B cell (primary cell): Measurements from ENCODE around the genes ZNF225 and CEACAM19.

- PRO-cap, result bidirectional peak, plus-strand start at chr19:43701553, minus-strand start at chr19:43701464
- CAGE, long polyA plus RNA, result no peak
Observed at GRCh38 chr19:43700849-43701889, 14.7 kb upstream of the IRGC start.

DNA sequence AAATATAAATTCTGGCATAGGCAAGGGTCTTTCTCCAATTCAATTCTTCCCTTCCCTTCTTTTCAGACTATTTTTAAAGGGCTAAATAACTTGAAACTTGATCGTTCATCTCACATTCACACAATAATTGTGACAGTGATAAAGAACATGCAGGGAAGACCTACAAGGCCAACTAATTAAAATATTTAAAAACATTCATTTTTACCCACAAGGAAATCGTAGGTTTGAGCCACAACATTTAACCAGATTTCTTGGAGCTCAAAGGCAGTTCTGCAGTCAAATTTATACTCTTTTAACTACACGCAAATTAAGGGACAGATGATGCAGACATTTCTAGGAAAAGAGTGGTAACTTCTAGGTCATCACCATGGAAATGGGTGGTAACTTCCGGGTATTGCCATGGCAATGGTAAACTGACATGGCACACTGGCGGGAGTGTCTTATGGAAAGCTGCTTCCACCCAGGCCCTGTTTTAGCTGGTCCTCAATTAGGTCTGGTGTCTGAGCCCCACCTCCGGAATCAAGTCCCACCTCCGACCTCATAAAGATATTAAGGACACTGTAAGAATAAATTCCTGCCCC lies 10.3 kb upstream of the LYPD5 start:
- PRO-cap, result no peak
- CAGE, long polyA plus RNA, result no peak

DNA sequence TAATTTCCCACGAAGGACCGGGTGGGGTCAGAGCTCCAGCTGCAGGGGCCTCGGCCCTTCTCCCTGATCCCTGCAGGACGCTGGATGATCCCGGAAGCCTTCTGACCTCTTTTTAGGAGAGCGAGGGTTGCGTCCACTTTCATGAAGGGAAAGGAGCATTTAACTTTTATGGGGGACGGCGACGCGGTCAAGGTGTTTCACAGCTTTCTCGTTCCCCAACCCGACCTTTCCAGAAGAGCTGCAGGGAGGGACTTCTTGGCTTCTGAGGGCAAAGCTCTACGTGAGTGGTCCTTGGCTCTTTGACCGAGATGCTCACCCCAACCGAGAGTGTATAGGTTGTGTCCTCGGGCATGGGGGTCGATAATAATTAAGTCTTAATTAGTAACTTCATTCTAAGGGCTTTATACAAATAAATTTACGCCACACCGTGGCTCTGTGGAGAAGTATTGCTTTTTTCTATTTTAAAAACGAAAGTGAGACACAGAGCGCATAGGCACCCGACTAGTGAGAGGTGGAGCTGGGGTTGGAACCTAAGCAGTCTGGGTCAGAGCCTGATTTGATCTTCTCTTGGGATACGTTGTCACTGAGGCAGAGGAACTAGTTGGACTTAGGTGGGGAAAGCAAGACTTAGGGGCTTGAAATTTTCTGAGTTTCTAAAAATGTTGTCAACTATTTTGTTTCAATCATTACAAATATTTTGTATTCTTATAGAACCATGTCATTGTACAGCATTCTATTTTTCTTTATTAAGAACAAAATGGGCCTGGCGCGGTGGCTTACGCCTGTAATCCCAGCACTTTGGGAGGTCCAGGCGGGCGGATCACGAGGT lies 932 bp downstream of the ZNF224 start:
- PRO-cap, result no peak
- CAGE, long polyA plus RNA, result no peak

GRCh38 chr19:44111845-44112491 lies 1.2 kb upstream of the ZNF225 start:
- PRO-cap, result no peak
- CAGE, long polyA plus RNA, result no peak

DNA sequence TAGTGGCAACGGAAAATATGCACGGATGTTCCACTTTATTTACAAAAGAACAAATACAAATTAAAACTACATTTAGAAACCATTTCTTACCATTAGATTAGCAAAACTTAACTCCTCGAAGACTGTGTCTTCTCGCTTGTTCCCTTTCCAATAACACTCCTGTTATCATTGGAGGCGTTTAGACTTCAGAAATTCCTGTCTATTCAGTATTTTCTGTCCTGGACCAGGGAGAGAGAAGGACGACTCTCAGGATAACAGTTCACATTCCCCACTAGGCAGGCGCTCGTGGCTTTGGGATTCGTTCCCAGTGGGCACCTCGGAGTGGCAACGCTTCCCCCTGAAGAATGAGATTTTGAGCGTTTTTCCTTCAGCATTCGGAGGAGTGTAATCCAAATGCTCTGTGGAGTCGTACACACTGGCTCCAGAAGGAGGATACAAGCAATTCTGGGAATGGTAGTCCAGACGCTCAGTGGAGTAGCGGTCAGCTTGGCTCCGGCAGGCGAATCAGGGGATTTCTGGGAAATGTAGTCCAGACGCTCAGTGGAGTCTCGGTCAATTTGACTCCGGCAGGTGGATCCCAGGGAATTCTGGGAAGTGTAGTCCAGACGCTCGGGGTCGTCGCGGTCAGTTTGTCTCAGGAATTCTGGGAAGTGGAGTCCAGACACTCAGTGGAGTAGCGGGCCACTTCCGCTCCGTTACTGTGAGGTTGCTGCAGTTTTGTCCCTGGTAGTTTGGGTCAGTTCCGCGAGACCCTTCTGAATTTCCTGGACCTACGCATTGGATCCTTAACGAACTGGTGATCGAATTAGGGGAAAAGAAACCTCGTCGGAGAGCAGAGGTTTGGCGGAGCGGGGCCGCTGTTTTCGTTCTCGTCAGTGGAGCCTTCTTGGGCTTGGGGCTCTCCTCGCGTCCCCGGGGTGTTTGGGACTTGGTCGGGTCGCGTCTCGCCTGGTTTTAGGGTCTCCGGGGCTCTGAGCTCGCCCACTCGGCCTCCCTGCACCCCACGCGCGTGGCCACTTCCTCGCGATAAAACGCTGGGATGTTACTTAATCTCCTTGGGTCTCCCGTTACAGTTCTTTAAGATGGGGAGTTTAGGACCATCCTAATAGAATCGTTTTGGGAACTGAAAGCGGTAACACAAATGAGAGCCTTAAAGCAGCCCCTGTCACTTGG lies at the start of gene ZNF225:
Gene ZNF225 (plus strand): TSS at position 668 of the 1,173 bp plus-strand sequence.
- PRO-cap, result bidirectional peak, plus-strand start at position 660 of the sequence, minus-strand start at position 506 of the sequence
- CAGE, long polyA plus RNA, result start-site peak on the plus strand centred at position 690 of the sequence, 80 bp wide, 13 and 45 reads in 2 replicates

- PRO-cap, result no peak
- CAGE, long polyA plus RNA, result no peak
Observed at GRCh38 chr19:44165493-44165903, 598 bp downstream of the ZNF226 start.

GRCh38 chr19:44304050-44304613 lies 693 bp downstream of the ZNF235 start:
- PRO-cap, result no peak
- CAGE, long polyA plus RNA, result no peak

GRCh38 chr19:44590234-44590799 lies 23.0 kb upstream of the IGSF23 start:
- PRO-cap, result no peak
- CAGE, long polyA plus RNA, result no peak

- PRO-cap, result no peak
- CAGE, long polyA plus RNA, result no peak
Observed at GRCh38 chr19:44601996-44602563, 11.3 kb upstream of the IGSF23 start.

- PRO-cap, result no peak
- CAGE, long polyA plus RNA, result no peak
Observed at GRCh38 chr19:44619038-44619525, 5.7 kb downstream of the IGSF23 start.

DNA sequence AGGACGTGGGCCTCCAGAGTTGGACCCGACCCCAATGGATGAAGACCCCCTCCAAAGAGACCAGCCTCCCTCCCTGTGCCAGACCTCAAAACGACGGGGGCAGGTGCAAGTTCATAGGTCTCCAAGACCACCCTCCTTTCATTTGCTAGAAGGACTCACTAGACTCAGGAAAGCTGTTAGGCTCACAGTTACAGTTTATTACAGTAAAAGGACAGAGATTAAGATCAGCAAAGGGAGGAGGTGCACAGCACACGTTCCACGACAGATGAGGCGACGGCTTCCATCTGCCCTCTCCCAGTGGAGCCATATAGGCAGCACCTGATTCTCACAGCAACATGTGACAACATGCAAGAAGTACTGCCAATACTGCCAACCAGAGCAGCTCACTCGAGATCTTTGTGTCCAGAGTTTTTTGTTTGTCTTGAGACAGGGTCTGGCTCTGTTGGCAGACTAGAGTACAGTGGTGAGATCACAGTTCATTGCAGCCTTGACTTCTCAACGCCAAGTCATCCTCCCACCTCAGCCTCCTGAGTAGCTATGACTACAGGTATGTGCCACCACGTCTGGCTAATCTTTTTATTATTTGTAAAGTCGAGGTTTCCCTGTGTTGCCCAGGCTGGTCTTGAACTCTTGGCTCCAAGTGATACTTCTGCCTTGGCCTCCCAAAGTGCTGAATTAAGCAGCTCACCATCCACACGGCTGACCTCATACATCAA lies 9.3 kb upstream of the CEACAM19 start:
- PRO-cap, result no peak
- CAGE, long polyA plus RNA, result no peak

- PRO-cap, result no peak
- CAGE, long polyA plus RNA, result no peak
Observed at GRCh38 chr19:44671149-44671562, at the start of gene CEACAM19. Gene CEACAM19, plus strand, starts transcription at chr19:44671482.

GRCh38 chr19:44749518-44749784 lies 943 bp downstream of the BCL3 start:
- PRO-cap, result no peak
- CAGE, long polyA plus RNA, result no peak

DNA sequence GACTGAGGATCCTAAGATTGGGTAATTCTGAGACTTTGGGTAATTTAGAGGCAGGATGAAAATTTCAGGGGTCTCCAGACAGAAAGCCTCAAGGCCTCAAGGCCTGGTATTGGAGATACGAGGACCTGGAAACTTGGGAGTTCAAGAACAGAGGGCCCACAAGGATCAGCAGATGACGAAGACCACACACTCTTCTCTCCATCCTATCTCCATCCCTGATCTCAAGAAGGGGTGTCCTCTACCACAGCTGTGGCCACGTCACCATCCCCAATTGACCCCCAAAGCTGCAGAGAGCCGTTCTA lies 1.2 kb downstream of the BCL3 start:
- PRO-cap, result no peak
- CAGE, long polyA plus RNA, result no peak

- PRO-cap, result bidirectional peak, plus-strand start at chr19:44750986, minus-strand start at chr19:44750854
- CAGE, long polyA plus RNA, result no peak
Observed at GRCh38 chr19:44750640-44751604, 2.4 kb downstream of the BCL3 start.

DNA sequence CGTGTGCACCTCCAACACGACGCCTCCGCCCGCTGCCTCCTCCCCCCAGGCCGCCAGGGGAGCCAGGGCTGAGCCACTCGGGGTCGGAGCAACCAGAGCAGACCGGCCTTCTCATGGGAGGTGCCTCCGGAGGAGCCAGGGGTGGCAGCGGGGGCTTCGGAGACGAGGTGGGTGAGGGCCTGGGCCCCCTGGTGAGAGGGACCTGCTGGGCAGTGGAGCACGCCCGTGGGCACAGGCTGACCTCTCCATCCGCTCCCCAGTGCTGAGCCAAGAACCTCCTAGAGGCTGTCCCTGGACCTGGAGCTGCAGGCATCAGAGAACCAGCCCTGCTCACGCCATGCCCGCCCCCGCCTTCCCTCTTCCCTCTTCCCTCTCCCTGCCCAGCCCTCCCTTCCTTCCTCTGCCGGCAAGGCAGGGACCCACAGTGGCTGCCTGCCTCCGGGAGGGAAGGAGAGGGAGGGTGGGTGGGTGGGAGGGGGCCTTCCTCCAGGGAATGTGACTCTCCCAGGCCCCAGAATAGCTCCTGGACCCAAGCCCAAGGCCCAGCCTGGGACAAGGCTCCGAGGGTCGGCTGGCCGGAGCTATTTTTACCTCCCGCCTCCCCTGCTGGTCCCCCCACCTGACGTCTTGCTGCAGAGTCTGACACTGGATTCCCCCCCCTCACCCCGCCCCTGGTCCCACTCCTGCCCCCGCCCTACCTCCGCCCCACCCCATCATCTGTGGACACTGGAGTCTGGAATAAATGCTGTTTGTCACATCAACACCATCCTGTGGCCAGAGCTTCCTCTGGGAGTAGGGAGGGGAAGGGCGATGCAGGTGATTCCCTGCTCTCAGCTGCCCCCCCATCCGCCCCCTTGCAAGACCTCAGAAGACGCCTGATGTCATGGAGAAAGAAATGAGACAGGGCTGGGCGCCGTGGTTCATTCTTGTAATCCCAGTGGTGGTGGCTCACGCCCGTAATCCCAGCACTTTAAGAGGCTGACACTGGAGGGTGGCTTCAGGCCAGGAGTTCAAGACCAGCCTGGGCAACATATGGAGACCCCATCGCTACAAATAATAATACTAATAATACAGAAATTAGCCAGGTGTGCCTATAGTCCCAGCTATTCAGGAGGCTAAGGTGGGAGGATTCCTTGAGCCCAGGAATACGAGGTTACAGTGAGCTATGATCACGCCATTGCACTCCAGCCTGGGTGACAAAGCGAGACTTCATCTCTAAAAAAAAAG lies 12.2 kb downstream of the BCAM start:
- PRO-cap, result no peak
- CAGE, long polyA plus RNA, result no peak

DNA sequence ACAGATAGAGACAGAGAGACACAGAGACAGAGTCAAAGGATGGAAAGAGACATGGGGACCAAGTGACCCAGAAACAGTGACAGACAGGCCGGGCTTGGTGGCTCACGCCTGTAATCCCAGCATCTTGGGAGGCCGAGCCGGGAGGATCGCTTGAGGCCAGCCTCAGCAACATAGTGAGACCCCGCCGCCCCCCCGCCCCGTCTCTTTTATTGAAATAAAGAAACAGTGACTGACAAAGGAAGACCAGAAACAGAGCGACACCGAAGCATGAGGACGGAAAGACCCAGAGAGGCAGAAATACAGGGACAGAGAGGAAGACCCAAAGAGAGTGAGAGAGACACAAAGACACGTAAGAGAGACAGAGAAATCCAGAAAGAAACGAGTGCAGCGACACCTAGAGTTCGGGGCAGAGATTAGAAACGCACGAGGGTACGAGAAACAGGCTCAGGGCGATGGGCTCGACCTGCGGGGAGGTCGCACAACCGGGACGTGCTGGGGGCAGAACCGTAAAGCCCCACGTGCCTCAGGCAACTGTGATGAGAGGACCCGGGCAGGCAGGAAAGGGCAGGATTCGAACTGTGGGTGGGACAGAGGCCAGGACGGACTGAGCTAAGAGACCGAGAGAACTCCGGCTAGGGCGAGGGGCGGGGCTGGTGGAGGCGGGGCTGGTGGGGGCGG lies 646 bp upstream of the NECTIN2 start:
- PRO-cap, result unidirectional peak, minus-strand start at position 606 of the sequence
- CAGE, long polyA plus RNA, result no peak

- PRO-cap, result no peak
- CAGE, long polyA plus RNA, result no peak
Observed at GRCh38 chr19:44847460-44848112, 1.5 kb downstream of the NECTIN2 start.

DNA sequence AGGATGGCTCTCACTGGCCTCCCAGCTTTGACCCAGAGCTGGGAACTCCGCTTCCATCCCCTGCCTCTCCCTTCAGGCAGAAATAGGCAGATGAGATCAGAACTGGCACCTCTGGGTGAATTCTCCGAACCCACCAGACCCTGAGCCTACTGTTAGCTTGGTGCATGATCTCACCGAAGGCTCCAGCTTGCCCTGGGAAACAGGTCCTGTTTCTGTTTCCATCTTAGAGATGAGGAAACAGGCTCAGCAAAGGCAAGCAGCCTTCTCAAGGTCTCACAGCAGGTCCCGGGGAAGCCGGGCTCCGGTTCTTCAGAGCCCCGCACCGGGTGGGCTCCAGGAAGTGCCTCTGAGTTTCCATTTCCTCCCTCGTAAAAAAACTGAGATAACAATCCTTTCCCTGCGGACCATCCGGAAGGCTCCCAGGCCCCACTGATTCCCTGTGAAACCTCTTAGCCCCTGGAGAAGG lies 2.0 kb downstream of the NECTIN2 start:
- PRO-cap, result no peak
- CAGE, long polyA plus RNA, result no peak

DNA sequence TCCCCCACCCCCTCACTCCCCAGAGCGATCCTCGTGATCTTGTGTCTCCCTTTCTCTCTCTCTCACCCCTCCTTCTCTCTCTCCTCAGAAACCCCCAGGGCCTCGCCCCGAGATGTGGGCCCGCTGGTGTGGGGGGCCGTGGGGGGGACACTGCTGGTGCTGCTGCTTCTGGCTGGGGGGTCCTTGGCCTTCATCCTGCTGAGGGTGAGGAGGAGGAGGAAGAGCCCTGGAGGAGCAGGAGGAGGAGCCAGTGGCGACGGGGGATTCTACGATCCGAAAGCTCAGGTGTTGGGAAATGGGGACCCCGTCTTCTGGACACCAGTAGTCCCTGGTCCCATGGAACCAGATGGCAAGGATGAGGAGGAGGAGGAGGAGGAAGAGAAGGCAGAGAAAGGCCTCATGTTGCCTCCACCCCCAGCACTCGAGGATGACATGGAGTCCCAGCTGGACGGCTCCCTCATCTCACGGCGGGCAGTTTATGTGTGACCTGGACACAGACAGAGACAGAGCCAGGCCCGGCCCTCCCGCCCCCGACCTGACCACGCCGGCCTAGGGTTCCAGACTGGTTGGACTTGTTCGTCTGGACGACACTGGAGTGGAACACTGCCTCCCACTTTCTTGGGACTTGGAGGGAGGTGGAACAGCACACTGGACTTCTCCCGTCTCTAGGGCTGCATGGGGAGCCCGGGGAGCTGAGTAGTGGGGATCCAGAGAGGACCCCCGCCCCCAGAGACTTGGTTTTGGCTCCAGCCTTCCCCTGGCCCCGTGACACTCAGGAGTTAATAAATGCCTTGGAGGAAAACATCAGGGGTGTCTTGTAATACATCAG lies 12.7 kb upstream of the TOMM40 start:
- PRO-cap, result no peak
- CAGE, long polyA plus RNA, result no peak